ENCODE measurements around a stretch of chr17.

DNA sequence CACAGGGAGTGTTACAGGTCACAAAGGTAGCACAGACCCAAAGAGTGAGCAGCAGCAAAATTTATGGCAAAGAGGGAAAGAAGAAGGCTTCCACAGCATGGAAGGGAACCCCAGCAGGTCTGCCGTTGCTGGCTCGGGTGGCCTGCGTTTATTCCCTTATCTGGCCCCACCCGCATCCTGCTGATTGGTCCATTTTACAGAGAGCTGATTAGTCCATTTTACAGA lies 41.7 kb upstream of the DHRS7B start:
- RRBS, result no CpG with 5 or more reads among the region's 4 CpGs

- RRBS, result no CpG with 5 or more reads among the region's 9 CpGs
These were observed 16.1 kb downstream of the TMEM11 start for GRCh38 chr17:21197817-21198256.

DNA sequence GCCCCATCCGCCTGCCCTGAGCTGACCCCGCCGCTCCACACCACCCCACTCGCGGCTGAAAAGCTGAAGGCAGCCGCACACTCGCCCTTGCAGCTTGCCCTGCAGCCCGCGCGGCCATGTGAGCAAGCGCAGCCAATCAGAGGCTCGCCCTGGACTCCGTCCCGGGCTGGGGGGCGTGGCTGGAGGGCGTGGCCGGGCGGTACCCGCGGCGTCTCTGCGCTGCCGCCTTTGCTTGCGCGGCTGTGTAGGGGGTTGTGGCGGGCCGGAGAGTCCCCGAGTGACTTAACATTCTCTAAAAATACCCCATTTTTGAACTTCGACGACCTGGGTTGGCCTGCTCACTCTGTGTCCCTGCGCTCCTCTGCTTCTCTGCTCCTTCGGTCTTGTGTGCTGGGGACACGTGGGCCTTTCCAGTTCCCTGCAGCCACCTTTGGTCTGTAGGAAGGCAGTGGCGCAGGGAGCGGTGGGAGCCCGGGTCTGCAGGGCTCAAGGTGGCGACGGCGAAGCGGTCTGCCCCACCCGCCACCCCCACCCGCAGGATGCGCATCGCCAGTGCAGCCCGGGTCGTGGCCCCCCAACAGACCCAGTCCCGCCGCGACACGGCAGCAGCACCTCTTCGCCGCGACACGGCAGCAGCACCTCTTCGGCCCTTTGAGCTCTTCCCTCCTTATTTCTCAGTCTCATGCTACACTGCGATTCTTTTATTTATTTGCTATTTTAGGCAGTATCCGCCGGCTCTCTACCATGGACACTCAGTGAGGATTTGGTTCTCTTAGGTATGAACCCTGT lies 8.6 kb upstream of the MAP2K3 start:
- RRBS, result 2% methylated on average over 20 of the region's 58 CpGs

GRCh38 chr17:21298692-21299284 lies 14.3 kb downstream of the MAP2K3 start:
- RRBS, result no CpG with 5 or more reads among the region's 19 CpGs

DNA sequence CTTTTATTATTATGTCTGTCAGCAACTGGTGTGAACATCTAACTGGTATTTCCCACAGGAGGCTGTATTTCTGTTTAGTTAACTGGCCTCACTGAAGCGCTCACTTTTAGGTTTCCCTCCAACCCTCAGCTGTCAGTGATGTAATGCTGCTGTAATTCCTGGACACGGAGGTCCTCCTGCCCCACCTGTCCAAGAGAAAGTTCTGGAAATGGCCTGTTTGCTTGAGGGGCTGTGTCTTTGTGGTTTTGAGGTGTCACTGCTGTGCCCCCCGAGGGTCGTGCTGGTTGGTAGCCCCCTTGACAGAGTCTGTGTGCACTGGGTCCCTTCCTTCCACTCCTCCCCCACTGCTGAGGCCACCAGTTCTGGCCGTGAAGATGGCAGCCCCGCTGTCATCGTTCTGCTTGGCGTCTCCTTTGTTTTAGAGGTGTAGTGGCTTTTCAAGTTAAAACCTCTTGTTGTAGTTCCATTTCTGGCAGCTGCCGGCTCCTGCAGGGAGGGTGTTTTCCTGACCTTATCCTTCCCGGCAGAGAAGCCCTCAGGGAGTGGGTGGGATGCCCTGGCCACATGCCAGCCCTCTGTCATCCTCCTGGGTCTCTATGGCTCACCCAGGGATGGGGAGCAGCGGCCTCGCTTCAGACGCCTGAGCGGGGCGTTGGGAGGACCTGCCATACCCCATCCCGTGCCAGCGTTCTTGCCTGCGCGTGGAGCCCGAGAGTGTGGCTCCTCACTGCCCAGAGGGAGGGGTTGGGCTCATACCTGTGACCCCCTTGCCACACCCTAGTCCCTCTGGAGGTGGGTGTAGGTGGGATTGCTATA lies 11.7 kb downstream of the KCNJ12 start:
- RRBS, result no CpG with 5 or more reads among the region's 20 CpGs

DNA sequence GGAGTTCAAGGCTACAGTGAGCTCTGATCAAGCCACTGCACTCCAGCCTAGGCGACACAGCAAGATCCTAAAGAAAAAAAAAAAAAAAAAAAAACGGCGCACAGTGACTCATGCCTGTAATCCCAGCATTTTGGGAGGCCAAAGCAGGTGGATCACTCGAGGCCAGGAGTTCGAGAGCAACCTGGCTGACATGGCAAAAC lies 19.0 kb downstream of the KCNJ12 start:
- RRBS, result no CpG with 5 or more reads among the region's 5 CpGs

GRCh38 chr17:21524008-21524791 lies 148.0 kb downstream of the KCNJ12 start:
- RRBS, result no CpG with 5 or more reads among the region's 15 CpGs

GRCh38 chr17:21530838-21532138 lies 155.1 kb downstream of the KCNJ12 start:
- RRBS, result no CpG with 5 or more reads among the region's 24 CpGs

- RRBS, result no CpG with 5 or more reads among the region's 4 CpGs
These were observed 630.7 kb downstream of the KCNJ18 start for GRCh38 chr17:22323074-22323379.

- RRBS, result no CpG with 5 or more reads among the region's 23 CpGs
These were observed 831.9 kb downstream of the KCNJ18 start for GRCh38 chr17:22523975-22524819.

DNA sequence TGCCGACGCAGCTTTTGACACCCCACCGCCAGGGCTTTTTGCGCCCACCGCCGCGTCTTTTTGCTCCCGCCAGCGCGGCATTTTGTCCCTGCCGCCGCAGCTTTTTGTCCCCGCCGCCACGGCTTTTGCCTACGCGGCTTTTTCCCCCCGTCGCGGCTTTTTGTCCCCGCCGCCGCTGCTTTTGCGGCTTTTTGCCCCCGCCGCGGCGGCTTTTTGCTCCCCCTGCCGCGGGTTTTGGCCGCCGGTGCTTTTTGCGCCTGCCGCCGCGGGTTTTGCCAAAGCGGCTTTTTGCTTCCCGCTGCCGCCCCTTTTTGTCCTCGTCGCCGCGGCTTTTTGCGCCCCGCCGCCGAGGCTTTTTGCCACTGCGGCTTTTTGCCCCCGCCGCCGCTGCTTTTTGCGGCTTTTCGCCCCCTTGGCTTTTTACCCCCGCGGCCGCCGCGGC lies 519.1 kb upstream of the WSB1 start:
- RRBS, result no CpG with 5 or more reads among the region's 58 CpGs

GRCh38 chr17:27247301-27247917 lies 46.5 kb upstream of the WSB1 start:
- RRBS, result no CpG with 5 or more reads among the region's 7 CpGs

DNA sequence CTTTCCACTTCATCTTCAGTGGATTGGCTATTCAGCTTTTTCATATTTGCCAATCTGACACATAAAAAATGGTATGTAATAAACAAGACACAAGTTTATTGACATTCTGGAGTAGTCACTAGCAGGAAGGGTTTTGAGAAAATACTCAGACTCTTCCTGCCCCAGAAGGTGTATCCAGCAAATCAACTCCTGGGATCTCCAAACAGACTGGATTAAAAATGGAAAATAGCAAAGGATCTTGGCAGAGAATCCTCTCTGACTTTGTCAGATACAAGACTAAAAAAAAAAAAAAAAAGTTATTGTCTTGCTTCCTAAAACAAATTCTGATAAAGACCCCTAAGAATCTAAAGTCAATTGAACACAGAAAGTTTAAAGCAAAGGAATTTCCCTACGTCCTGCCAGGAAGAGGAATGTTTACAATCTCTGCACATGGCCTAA lies 37.4 kb upstream of the WSB1 start:
- RRBS, result no CpG with 5 or more reads among the region's 1 CpG

DNA sequence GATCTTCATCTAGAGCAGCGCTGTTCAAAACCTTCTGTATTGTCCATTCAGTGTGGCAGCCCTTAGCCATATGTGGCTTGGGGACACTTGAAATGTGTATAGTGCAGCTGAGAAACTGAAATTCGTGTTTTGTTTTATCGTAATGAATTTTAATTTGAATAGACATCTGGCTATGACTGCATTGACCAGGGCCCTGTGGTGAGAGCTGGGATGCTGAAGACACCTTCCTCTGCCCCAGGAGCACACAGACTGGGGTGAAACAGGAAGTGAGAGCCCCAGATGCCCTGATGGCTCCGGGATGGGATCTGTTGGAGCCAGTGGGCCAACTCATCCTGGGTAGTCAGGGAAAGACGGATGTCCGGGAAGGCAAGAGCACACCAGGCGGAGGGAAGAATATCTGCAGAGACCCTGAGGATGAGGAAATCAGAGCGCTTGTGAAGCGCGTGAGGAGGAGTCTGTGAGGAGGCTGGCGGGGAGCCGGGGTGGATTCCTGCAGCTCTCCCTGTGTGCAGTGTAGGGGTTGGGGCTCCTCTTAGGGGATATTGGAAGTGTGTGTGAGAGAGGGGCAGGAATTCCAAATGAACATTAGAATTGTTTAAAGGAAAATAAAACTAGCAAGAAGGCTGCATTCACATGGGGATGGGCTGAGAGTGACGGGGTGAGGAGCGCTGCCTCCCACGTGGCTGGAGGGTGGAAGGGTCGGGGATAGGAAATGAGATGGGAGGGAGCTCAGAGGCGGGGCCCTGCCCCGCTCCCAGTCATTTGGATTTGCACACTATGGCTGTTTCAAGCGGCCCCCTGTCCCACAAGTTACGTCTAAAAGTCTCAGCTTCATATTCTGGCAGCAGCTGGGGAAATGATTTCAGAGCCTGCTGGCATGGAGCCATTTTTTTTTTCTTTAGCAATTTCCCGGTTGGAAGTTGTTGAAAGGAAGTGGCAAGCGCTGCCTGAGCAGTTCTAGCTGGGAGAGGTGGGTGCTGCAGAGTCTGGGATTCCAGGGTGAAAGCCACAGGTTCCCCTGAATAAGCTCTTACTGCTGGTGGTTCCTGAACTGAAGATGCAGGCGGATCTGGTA lies 71.3 kb upstream of the LGALS9 start:
- RRBS, result 69% methylated on average over 3 of the region's 23 CpGs

GRCh38 chr17:27605391-27605885 lies 25.6 kb upstream of the LGALS9 start:
- RRBS, result 92% methylated on average over 6 of the region's 25 CpGs

DNA sequence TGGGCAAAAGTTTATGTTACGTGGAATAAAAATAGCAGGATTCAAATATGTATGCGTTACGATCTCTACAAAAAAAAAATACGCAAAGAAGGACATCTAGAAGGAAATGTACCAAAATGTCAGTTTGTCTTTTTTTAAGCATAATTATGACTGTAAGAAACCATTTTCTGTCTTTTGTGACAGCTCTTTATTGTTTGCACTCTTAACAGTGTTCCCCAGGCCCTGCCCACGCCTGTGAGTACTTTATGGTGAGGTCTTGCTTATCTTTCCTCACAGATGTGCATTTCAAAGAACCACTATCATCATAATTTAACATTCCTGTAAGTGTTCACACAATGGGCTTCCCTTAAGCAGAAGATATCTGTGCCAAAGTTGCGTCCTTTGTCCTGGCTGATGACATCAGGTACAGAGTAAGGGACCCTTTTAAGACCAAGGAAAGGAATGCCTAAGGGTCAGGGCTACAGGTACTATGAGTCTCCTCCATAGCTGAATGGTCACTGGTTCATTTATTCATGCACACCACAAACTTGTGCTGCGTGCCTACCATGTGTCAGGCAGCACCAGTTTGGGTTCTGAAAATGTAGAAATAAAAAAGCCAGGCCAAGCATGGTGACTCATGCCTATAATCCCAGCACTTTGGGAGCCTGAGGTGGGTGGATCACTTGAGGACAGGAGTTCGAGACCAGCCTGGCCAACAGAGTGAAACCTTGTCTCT lies 55.6 kb upstream of the NLK start:
- RRBS, result no CpG with 5 or more reads among the region's 8 CpGs

DNA sequence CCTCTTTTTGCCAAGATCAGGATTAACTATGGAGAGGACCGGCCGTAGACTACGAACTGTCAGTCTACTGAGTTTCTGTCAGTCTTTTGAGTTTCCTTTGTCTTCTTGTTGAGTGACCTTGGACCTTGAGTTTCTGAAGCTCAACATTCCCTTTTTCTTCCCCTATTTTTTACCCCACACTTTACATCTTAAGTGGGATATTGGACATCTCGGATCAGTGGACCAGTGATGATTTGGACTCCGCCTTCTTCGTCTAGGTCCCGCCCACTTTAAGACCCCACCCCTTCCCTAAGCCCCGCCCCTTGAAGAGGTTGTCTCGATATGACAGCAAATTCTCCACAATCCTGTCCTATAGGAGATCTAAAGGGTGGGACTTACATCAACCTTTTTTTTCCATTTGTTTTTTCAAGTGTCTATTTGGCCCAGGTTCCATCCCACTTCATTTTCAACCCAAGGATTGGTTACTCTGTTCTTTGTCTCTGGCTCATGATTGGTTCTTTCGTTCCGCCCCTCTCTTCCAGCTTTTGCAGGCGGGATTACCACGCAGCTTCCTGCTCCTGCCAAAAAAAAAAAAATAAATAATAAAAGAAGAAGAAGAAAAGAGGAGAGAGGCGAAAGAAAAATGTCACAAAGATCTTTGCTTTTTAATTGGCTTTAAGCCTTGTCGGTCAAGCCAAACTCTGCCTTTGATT lies 1.5 kb upstream of the NLK start:
- RRBS, result no CpG with 5 or more reads among the region's 15 CpGs

- RRBS, result no CpG with 5 or more reads among the region's 26 CpGs
These were observed 355 bp upstream of the TMEM97 start for GRCh38 chr17:28318698-28318991.

GRCh38 chr17:28326089-28326854 lies 7.3 kb downstream of the TMEM97 start:
- RRBS, result no CpG with 5 or more reads among the region's 12 CpGs

DNA sequence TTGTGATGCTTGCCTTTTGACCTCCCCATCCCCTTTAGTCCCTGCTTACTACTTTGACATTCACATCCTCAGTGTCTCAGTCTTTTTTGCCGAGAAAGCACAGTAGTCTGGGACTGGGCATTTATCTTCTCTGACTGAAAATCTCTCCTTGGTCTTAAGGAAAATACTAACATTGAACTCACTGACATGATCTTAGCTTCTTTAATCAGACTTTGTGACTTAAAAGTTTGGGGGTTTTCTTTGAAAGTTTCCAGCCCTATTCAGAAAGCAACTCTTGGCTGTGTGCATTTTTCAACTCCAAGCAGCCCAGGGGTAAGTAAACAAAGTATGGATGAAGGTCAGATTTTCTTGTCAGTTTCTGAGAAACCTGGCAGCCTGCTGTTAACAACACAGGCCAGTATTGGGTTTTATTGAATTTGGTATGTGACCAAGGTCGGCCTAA lies 10.9 kb downstream of the POLDIP2 start:
- RRBS, result no CpG with 5 or more reads among the region's 2 CpGs

Data from GM19240 (cell line).